Skeletal muscle satellite cell (primary cell): ENCODE measurements around a stretch of chr16.

GRCh38 chr16:9125929-9126538, 34.6 kb downstream of the HAPSTR1 start:
- CAGE, long polyA plus RNA: no peak

DNA sequence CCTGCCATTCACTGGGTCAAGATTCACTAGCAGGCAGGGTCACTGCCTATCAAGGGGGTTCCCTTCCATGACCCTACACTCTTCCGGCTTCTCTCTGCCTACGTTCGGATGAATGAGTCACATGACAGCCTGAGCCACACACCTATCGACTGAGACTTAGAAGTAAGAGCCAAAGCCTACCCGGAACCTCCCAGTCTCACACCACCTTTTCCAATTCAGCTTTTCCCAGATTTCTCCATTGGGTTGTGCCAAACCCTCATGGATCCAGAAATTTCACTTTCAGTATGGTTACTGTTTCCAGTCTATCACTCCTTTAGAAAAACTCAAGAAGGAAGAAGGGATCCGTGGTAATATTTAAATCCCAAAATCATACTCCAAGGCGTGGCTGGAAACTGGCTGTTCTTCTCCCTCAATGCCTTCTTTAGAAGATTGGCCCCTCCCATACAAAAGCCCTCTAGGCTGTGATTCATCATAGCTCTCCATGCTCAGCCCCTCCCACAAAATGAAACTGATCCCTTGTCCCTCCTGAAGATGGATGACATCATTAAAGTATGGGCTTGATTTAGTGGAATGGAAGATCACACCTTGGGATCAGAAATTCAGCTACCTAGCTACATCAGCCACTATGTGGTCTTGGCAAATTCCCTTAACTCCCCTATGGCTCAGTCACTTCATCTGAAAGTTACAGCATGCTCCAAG, 4.3 kb downstream of the GRIN2A start:
- CAGE, long polyA plus RNA: no peak

DNA sequence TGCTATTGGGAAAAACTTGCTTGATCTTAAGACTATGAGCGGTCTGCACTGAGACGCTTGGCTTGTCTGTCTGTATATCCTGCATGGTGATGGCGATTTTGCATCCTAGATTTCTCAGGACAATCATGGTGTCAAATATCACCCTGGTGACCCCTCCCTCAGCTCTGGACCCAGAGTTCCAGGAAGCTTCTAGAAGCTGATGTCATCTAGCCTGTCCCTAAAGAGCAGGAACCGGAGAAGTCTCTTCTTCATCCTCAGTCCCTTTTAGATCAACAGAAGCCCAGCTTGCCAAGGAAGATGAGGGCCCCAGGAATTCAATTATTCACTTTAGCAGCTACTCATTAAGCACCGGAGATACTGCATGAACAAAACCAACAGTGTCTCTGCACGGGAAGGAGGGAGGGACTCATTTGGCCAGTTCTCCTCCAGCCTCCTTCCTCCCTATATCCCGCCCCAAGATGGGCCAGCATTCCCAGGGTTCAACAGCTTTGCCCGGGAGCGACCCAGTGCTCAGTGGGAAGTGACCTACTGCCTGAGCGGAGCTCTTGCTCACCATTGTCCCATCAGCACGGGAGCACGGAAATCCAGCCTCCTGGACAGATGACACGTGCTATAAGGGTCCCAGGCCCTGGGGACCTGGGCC, 3.9 kb downstream of the EMP2 start:
- CAGE, long polyA plus RNA: no peak

GRCh38 chr16:10737395-10737927, 6.2 kb upstream of the NUBP1 start:
- CAGE, long polyA plus RNA: no peak

DNA sequence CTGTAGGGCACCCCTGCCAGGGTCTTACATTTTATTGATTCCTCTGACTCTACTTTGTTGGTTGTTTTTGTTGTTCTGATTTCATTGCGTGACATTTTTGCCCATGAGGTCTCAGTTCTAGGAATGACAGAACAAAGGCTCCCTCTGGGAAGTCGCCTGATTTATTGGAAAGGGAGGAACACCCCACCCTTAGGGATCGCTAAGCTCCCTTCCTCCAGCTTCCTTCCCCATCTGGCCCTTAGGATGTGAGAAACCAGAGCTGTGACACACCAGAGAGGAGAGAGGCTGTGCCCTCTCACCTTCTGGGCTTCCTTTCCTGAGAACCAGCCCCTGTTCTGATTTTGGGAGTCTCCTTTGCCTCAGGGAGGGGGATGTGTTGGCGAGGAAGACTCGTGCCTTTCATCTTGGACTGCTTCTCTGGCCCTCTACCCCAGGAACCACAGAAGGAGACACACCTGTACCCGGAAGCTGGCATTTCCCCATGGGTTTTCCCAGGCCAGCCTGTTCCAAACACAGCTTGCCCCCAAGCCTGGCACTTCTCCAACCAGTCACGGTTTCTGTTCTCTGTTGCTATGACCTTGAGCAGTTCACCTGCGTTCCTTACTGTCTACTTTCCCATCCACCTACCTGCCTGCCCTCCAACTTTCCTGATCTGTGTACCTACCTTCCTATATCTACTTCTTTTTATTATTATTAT, 5.5 kb upstream of the CIITA start:
- CAGE, long polyA plus RNA: no peak

- CAGE, long polyA plus RNA: no peak
Observed at GRCh38 chr16:10941339-10942125, 736 bp downstream of the DEXI start.

DNA sequence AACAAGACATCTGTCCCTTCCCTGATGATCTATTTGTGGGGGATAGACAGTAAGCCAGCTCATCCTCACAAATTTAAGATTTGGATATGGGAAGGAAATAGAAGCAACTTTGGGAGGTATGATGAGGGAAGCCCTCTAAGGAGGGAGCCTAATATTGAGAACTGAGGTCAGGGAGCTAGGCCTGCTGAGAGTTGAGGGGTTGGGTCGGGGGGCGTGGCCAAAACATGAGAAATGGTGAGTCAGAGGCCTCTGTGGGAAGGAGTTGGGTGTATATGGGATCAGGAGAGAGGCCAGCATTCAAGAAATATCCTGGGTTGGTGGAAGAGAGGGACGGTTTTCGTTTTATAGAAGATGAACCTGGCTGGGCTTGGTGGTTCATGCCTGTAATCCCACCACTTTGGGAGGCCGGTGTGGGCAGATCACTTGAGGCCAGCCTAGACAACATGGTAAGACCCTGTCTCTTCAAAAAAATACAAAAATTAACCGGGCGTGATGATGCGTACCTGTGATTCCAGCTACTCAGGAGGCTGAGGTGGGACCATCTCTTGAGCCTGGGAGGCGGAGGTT, 48.5 kb downstream of the CLEC16A start:
- CAGE, long polyA plus RNA: no peak

- CAGE, long polyA plus RNA: no peak
Observed at GRCh38 chr16:11004769-11005428, 60.5 kb downstream of the CLEC16A start.

DNA sequence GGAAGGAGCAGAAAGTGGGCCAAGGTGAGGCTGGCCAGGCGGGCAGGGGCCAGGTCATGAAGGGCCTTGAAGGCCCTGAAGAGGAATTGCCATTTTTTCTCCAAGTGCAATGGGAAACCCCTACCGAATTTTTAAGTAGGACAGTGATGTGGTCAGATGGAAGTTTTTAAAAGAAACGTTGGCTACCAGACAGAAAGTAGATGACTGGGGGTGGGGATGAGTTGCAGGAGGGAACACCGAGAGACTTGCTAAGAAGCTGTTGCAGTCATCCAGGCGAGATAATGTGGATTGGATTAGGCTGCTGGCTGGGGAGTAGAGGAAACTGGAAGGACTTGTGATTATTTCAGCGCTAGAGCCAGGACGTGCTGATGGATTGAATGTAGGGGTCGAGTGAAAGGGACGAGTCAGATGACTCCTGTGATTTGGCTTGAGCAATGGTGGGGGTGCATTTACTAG, 88.4 kb downstream of the CLEC16A start:
- CAGE, long polyA plus RNA: no peak

DNA sequence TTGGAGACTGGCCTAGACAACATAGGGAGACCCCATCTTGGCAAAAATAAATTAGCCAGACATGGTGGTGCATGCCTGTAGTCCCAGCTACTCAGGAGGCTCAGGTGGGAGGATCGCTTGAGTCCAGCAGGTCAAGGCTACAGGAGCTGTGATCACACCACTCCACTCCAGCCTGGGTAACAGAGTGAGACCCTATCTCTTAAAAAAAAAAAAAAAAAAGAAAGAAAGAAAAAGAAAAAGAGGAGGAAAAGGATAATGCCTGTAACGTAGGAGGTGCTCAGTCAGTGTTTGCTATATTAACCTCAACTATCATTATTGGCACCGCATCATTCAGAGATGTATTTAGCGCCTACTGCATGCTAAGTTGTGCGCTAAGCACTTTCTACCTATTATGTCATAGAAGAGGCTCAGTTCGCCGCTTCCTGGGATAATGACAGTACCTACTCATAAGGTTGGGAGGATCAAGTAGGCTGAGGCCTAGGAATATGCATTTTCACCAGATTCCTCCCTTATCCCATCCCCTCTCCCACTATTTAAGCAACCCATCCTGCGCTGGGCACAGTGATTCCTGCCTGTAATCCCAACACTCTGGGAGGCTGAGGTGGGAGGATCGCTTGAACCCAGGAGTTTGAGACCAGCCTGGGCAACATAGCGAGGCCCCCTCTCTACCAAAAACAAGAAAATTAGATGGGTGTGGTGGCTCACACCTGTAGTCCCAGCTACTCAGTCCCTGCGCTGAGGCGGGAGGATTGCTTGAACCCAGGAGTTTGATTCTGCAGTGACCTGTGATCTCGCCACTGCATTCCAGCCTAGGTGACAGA, 4.8 kb downstream of the SOCS1 start:
- CAGE, long polyA plus RNA: no peak

GRCh38 chr16:11255196-11255601, 805 bp downstream of the SOCS1 start:
- CAGE, long polyA plus RNA: no peak

GRCh38 chr16:11297494-11298122, 16.5 kb upstream of the PRM1 start:
- CAGE, long polyA plus RNA: no peak

GRCh38 chr16:11333563-11334272, 11.5 kb upstream of the RMI2 start:
- CAGE, long polyA plus RNA: no peak

DNA sequence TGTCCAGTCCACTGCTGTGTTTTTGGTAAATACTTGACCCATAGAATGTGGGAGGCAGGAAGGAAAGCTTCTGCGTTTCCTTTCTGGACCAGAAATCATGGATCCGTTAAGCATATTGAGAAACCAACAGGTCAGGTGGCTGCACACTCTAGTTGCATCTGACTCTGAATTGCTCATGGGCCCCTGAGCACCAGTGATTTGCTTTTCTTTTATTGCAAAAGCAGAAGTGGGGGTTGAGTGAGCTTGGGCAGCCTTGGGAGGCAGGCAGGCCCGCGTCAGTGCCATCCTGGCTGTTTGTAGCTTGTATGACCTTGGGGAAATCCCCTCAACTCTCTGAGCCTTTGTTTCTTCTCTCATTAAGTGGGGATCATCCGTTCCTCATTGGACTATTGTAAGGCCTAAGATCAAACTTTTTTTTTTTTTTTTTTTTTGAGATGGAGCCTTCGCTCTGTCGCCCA, 25.3 kb downstream of the RMI2 start:
- CAGE, long polyA plus RNA: no peak

- CAGE, long polyA plus RNA: no peak
Observed at GRCh38 chr16:11540868-11541231, 13.8 kb upstream of the ENSG00000188897 start.

DNA sequence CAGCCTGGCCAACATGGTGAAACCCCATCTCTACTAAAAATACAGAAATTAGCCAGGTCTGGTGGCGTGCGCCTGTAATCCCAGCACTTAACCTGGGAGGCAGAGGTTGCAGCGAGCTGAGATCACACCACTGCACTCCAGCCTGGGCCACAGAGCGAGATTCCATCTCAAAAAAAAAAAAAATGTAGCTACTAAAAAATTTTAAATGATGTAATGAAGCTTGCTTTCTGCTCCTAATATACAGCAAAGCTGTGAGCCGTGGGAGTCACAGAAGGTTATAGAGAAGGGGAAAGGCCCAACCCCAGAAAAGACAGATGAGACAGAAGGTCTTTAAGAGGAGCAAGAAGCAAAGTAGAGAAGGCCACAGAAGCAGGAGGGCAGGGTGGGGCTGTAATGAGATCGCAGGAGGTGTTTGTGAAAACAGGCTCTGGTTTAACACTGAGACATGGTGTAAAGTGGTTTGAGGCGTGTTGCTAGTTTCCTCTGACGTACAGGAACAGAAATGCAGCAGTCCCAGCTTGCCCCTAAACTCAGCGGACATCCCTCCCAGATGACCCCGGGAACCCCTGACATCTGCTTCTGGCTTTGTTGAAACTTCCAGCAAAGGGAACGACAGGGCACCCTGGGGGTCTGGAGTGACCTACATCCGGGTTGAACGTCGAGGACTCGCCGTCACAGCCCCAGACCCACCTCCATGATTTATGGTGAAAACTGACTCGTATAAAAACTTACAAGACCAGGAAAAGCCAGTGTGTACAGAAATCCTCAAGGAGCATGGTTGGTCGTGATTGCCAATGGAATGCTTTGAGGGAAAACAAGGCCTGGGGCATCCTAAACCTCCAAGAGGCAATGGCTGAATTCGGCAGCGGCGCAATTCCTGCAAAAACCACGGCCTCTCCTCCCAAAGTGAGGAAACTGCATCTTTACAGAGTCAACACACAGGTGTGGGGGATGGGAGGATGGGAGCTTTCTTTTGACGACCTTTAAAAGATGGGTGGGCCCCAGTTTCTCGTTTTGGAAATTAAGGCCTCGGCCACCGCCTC, 26.0 kb downstream of the LITAF start:
- CAGE, long polyA plus RNA: no peak

DNA sequence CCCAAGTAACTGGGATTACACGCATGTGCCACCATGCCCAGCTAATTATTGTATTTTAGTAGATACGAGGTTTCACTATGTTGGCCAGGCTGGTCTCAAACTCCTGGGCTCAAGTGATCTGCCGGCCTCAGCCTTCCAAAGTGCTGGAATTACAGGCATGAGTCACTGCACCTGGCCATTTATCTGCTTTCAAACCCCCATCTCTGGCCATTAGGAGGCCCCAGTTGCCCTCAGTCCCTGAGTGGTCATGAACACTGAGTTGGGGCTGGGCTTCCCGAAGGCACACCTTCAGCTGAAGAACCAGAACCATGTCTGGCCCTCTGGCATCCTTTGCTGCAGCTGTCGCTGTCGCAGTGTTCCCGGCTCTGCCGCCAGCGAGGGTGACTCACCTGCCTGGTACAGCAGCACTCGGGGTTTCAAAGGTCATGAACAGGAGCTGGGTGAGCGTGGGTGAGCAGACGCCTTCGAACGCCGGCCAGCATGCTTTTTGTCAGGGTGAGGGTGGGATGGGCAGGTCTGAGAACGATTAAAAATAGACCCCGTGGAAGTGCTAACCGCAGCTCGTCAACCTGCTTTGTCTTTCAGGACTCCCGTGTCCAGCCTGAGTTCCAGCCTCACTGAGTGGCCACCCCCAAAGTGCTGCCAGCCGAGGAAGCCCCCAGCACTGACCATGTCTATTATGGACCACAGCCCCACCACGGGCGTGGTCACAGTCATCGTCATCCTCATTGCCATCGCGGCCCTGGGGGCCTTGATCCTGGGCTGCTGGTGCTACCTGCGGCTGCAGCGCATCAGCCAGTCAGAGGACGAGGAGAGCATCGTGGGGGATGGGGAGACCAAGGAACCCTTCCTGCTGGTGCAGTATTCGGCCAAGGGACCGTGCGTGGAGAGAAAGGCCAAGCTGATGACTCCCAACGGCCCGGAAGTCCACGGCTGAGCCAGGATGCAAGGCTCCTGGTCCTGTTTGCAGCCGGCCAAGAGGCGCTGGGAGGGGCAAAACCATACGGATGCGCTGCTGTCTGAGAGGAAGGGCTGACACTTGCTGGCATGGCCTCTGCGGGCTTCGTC, 7.5 kb downstream of the SNN start:
- CAGE, long polyA plus RNA: no peak

GRCh38 chr16:11677103-11677463, 8.8 kb downstream of the SNN start:
- CAGE, long polyA plus RNA: no peak

- CAGE, long polyA plus RNA: no peak
Observed at GRCh38 chr16:11687523-11688157, 19.4 kb downstream of the SNN start.

- CAGE, long polyA plus RNA: no peak
Observed at GRCh38 chr16:11688993-11689627, 20.9 kb downstream of the SNN start.